ENCODE data around the gene NRIP2.

- RAMPAGE, long total RNA: no peak
- RRBS, 2 experiments: no CpG with 5 or more reads among the region's 4 CpGs
CAGE:
- cytosol, long polyA minus RNA: no peak
- cytosol, long polyA plus RNA: no peak
- long polyA plus RNA: no peak
- nucleolus, long total RNA: no peak
- nucleus, long polyA plus RNA: no peak
- nucleus, long total RNA: no peak
Observed at GRCh38 chr12:2800310-2800842, 5.6 kb downstream of the FKBP4 start.

DNA sequence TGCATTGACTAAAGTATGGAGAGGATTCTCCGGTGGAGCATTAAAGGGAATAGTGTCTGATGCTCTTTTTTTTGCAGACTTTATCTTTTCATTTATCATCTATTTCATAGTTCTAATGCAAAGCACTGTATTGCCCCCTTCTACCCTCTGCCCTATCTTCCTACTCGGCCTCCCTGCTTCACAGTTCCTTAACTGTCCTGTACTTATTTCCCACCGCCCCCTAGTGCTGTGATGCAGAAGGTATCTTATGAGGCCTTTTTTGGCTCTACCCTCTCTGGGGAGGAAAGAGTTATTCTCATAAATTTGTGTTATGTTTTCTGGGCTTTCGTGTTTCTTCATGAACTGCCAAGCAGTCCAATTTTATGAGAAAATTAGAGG, 1.1 kb downstream of the ITFG2 start:
- RAMPAGE, long total RNA: no peak
- RRBS, 2 experiments: no CpG with 5 or more reads among the region's 4 CpGs
CAGE:
- cytosol, long polyA minus RNA: no peak
- cytosol, long polyA plus RNA: no peak
- long polyA plus RNA: no peak
- nucleolus, long total RNA: no peak
- nucleus, long polyA plus RNA: no peak
- nucleus, long total RNA: no peak

- RAMPAGE, long total RNA: no peak
- RRBS, 2 experiments: no CpG with 5 or more reads among the region's 33 CpGs
CAGE:
- cytosol, long polyA minus RNA: no peak
- cytosol, long polyA plus RNA: no peak
- long polyA plus RNA: no peak
- nucleolus, long total RNA: no peak
- nucleus, long polyA plus RNA: no peak
- nucleus, long total RNA: no peak
Observed at GRCh38 chr12:2834487-2835484, at the start of gene NRIP2. NRIP2 (minus strand) TSS chr12:2835035.

DNA sequence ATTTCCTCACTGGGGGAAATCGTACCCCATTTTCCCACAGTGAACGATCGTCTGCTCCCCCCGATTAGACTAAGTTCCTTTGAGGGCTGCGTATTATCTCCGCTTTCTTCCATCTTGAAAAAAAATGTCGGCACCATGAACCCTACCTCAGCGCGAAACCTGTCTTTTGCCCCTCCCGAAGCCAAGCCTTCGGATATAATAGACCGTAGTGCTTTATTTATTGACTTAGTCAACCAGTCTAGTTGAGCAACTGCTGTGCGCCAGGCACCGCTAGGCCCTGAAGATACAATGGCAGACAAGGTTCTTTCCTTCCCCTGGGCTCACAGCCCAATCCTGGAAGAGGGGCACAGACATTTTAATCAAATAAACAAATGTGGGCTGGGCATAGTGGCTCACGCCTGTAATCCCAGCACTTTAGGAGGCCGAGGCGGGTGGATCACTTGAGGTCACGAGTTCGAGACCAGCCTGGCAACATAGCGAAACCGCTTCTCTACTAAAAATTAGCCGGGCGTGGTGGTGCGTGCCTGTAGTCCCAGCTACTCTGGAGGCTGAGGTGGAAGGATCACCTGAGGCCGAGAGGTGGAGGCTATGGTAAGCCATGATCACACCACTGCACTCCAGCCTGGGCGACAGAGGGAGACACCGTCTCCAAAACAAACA, 630 bp downstream of the RHNO1 start:
- RAMPAGE, long total RNA: no peak
- RRBS, 2 experiments: no CpG with 5 or more reads among the region's 27 CpGs
CAGE:
- cytosol, long polyA minus RNA: no peak
- cytosol, long polyA plus RNA: no peak
- long polyA plus RNA: no peak
- nucleolus, long total RNA: no peak
- nucleus, long polyA plus RNA: no peak
- nucleus, long total RNA: no peak

DNA sequence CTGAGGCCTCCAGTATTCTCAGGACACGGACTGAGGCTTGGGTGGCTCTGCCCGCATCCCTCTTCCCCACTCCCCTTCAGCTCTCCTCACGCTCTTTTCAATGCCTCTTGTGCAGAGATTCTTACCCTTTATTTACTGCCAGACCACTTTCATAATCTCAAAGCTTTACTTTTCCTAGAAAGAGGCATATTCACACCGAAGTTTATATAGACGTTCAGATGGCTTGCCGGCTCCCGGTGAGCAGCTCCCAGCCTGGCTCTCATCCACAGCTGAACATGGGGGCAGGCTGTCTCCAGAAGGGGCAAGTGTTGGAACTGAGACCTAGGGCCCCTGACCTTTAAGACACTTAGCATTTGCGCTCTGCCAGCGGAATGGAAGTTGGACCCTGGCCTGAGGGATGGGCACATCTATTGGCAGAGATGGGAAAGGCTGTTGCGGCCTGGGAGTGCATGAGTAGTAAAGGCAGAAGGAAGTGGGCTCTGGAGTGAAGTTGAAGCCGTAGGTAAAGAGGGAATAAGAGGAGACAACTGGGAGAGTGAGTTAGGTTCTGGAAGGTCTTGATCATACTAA, 54.3 kb upstream of the TSPAN9 start:
- RAMPAGE, long total RNA: no peak
- RRBS, 2 experiments: no CpG with 5 or more reads among the region's 11 CpGs
CAGE:
- cytosol, long polyA minus RNA: no peak
- cytosol, long polyA plus RNA: no peak
- long polyA plus RNA: no peak
- nucleolus, long total RNA: no peak
- nucleus, long polyA plus RNA: no peak
- nucleus, long total RNA: no peak

DNA sequence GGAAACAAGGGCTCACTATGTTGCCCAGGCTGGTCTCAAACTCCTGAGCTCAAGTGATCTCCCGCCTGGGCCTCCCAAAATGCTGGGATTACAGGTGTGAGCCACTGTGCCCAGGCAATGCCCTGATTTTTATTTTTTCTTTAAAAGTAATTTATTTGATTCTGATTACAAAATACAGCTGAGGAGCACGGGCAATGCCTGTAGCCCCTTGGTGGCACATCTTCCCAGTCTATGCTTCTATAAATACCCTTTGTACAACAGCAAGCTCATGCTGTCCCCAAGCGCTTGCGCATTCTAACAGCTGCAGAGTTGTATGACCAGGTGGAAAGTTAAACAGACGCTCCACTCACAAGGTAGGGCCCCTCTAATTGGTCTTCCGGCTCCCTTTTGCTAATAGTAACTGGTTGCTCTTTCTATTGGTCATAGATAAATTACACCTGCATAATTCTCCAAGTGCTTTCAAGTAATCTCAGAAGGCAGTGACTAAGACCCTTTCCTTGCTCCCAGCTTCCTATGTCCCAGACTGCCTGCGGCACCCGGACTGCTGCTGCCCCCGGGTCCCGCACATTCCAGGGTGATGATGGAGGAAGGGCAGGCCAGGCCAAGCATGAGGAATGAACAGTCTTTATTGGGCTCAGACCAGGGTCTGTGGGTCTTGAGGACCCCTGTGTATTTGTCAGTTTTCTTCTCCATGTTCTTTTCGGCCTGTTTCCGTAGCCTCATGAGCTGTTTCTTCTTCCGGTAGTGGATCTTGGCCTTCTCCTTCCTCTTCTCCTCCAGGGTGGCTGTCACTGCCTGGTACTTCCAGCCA, 6.1 kb upstream of the TSPAN9 start:
- RAMPAGE, long total RNA: no peak
- RRBS, 2 experiments: no CpG with 5 or more reads among the region's 13 CpGs
CAGE:
- cytosol, long polyA minus RNA: no peak
- cytosol, long polyA plus RNA: no peak
- long polyA plus RNA: no peak
- nucleolus, long total RNA: no peak
- nucleus, long polyA plus RNA: no peak
- nucleus, long total RNA: no peak

- RAMPAGE, long total RNA: no peak
- RRBS, 2 experiments: no CpG with 5 or more reads among the region's 14 CpGs
CAGE:
- cytosol, long polyA minus RNA: no peak
- cytosol, long polyA plus RNA: no peak
- long polyA plus RNA: no peak
- nucleolus, long total RNA: no peak
- nucleus, long polyA plus RNA: no peak
- nucleus, long total RNA: no peak
Observed at GRCh38 chr12:3205778-3206631, 128.8 kb downstream of the TSPAN9 start.

DNA sequence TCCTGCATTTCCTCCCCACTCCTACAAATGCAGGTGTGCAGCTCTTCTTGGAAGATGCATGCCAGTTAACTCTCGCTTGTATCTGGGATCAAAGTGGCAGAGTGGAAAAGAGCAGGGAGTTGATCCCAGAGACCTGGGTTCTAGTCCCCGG, 136.6 kb downstream of the TSPAN9 start:
- RAMPAGE, long total RNA: no peak
- RRBS, 2 experiments: no CpG with 5 or more reads among the region's 2 CpGs
CAGE:
- cytosol, long polyA minus RNA: no peak
- cytosol, long polyA plus RNA: no peak
- long polyA plus RNA: no peak
- nucleolus, long total RNA: no peak
- nucleus, long polyA plus RNA: no peak
- nucleus, long total RNA: no peak

GRCh38 chr12:3217943-3218525, 140.9 kb downstream of the TSPAN9 start:
- RAMPAGE, long total RNA: no peak
- RRBS, 2 experiments: no CpG with 5 or more reads among the region's 4 CpGs
CAGE:
- cytosol, long polyA minus RNA: no peak
- cytosol, long polyA plus RNA: no peak
- long polyA plus RNA: no peak
- nucleolus, long total RNA: no peak
- nucleus, long polyA plus RNA: no peak
- nucleus, long total RNA: no peak

GRCh38 chr12:3241395-3242033, 164.3 kb downstream of the TSPAN9 start:
- RAMPAGE, long total RNA: no peak
- RRBS, 2 experiments: 60 to 61% methylated on average over 4 of the region's 16 CpGs
CAGE:
- cytosol, long polyA minus RNA: no peak
- cytosol, long polyA plus RNA: no peak
- long polyA plus RNA: no peak
- nucleolus, long total RNA: no peak
- nucleus, long polyA plus RNA: no peak
- nucleus, long total RNA: no peak

DNA sequence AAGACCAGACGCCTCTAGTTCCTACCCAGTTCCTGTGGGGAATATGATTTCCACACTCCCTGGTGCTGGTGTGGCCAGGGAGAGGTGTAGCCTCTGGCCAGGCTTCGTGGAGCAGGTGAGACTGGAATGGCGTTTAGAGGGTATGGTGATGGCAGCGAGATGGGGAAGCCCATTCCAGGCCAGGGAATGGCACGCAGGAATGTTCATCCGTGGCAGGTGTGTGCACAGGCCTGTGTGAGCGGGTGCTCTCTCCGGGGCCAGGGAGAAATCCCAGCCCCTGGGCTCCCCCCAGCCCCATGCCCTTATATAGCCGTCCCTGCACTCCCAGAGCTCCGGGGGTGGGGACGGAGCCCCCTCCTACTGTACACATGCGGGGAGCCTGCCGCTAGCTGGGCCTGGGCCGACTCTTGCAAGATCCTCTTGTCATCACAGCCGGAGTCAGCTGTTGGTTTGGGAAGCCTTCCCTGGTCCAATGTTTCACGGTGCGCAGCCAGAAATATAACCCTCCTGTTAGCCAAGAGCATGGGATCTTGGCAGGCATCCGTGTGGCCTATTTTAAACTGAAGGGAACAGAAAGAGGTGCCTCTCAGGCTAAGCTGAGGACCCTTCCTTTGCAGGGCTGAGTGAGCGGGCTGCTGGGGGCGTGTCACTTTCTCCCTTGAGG, 175.1 kb downstream of the TSPAN9 start:
- RAMPAGE, long total RNA: no peak
- RRBS, 2 experiments: 45 to 60% methylated on average over 3 to 6 of the region's 20 CpGs
CAGE:
- cytosol, long polyA minus RNA: no peak
- cytosol, long polyA plus RNA: no peak
- long polyA plus RNA: no peak
- nucleolus, long total RNA: no peak
- nucleus, long polyA plus RNA: no peak
- nucleus, long total RNA: no peak

DNA sequence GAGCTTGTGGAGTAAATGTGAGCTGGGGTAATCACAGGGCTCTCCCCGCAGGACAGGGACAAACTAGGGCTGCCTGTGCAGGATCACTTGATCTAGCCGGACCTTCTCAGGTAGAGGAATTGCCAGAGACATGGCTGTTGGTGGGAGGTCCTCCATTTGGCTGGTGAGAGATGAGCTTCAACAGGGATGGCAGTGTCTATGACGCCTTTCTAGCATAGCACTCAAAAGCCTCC, 75.2 kb upstream of the PRMT8 start:
- RAMPAGE, long total RNA: no peak
- RRBS, 2 experiments: 50% methylated on average over 1 of the region's 3 CpGs; no CpG with 5 or more reads in 1 of the 2 experiments
CAGE:
- cytosol, long polyA minus RNA: no peak
- cytosol, long polyA plus RNA: no peak
- long polyA plus RNA: no peak
- nucleolus, long total RNA: no peak
- nucleus, long polyA plus RNA: no peak
- nucleus, long total RNA: no peak

GRCh38 chr12:3736504-3736753, 16.5 kb downstream of the CRACR2A start:
- RAMPAGE, long total RNA: no peak
- RRBS, 2 experiments: no CpG with 5 or more reads among the region's 2 CpGs
CAGE:
- cytosol, long polyA minus RNA: no peak
- cytosol, long polyA plus RNA: no peak
- long polyA plus RNA: no peak
- nucleolus, long total RNA: no peak
- nucleus, long polyA plus RNA: no peak
- nucleus, long total RNA: no peak

DNA sequence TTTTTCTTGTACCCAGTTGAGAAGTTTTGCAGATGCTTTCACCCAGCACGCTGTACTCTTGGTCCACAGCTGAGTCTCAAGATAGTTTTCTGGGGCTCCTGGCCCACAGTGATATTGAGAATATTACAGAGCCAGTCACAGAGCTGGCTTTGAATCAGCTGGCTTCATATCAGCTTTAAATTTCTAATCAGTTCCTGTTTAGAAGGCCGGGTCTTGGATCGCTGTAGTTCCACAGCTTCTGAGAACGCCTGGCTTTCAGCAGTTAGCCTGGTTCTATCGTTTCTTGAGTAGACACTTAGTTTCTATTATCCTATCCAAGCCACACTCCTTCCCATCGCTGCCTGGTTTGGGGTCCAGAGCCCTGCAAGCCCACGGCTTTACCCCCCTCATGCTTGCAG, 32.5 kb upstream of the PARP11 start:
- RAMPAGE, long total RNA: no peak
- RRBS, 2 experiments: no CpG with 5 or more reads among the region's 7 CpGs
CAGE:
- cytosol, long polyA minus RNA: no peak
- cytosol, long polyA plus RNA: no peak
- long polyA plus RNA: no peak
- nucleolus, long total RNA: no peak
- nucleus, long polyA plus RNA: no peak
- nucleus, long total RNA: no peak

DNA sequence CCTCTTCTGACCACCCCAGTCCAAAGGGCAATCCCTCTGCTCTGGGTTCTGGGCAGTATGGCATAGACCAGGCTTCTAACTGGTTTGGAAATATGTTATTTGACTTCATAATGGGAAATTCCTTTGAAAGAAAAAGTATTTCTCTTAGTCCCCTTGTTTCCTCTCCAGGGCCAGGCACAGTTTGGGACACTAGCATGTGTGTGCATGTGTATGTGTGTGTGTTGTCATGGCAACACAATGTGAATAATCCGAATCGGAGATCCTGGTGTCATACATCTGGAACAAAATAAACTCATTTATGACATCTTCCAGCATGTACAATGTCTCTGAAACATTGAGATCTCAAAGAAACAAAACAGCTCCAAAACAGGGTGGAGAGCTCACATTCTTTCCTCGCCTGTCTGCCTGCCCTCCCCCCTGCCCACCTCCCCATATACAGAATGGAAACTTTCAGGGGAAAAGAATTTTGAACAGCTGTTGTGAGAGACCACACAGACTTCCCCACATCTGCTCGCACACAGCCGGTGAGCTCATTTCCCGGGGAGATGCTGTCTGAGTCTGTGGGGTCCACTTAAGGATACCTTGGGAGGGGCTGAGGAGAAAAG, 55.4 kb upstream of the PARP11 start:
- RAMPAGE, long total RNA: no peak
- RRBS, 2 experiments: no CpG with 5 or more reads among the region's 6 CpGs
CAGE:
- cytosol, long polyA minus RNA: no peak
- cytosol, long polyA plus RNA: no peak
- long polyA plus RNA: no peak
- nucleolus, long total RNA: no peak
- nucleus, long polyA plus RNA: no peak
- nucleus, long total RNA: no peak

DNA sequence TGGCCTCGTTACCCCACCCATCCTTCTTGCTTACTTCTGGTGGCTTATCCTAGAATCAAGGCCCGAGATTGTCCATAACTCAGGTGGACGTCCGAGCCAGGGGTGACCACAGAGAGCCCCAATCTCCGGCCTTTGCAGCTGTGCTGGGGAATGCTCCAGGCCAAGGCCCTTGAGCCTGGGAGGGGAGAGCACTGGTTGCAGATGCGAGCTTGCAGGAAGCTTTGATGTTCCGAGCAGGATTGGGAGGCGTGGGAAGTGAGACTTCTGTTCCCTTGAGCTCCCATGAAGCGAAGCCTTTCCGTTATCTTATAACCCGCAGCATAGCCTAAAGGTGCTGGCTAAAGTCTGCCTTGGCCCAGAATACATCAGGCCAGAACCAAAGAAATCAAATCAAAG, 151.9 kb upstream of the PARP11 start:
- RAMPAGE, long total RNA: no peak
- RRBS, 2 experiments: no CpG with 5 or more reads among the region's 11 CpGs
CAGE:
- cytosol, long polyA minus RNA: no peak
- cytosol, long polyA plus RNA: no peak
- long polyA plus RNA: no peak
- nucleolus, long total RNA: no peak
- nucleus, long polyA plus RNA: no peak
- nucleus, long total RNA: no peak

DNA sequence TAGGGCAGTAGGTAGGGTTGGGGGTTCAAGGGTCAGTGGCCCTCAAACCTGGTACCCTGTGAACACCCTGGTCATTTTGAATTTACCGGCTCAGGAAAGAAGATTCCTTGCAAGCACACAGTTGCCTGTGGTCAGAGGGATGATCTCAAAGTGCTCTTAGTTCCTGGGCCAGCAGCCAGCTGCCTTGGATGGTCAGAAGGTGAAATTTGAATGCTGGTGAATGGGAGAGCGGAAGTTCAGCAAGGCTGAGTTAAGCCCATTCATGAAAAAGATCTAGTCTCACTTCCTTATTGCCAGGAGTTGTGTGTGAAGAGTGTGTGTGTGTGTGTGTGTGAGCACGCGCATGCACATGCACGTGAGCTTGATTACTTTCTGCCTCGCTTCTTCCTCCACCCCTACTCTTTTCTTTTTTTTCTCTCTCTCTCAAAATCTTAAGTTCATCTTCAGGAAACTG, 155.5 kb upstream of the CCND2 start:
- RAMPAGE, long total RNA: no peak
- RRBS, 2 experiments: no CpG with 5 or more reads among the region's 6 CpGs
CAGE:
- cytosol, long polyA minus RNA: start-site peak on the minus strand centred at position 247 of the sequence, 58 bp wide, 33 reads
- cytosol, long polyA plus RNA: no peak
- long polyA plus RNA: no peak
- nucleolus, long total RNA: start-site peak on the minus strand centred at position 167 of the sequence, 100 bp wide, 60 reads
- nucleus, long polyA plus RNA: no peak
- nucleus, long total RNA: no peak

DNA sequence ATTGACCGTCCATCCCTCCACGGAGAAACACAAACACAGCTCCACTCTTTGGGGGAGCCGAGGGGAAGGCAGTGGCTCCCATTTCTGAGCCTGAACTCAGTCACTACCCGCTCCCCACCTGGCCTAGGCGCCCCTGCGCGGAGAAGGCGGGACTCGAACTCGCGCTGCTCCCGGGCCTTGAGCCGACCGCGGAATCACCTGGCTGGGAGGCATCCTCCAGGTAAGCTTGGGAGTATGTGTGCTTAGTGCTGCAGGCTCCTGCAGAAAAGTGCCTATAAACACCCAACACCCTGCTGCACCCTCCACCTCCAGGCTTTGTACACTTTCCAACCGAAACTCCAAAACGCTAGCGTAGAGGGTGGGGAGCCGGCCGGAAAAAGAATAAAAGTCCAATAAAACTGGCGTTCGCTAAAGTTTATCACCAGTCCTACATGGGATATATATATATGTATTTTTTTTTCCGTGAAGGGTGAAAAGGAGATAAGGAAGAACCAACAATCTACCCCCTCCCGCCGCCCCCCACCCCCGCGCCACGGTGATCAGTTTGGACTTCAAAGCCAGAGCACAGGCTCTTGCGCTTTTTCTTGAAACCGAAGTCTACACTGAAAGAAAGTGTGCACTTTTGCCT, 3.3 kb upstream of the CCND2 start:
- RAMPAGE, long total RNA: no peak
- RRBS, 2 experiments: no CpG with 5 or more reads among the region's 30 CpGs
CAGE:
- cytosol, long polyA minus RNA: no peak
- cytosol, long polyA plus RNA: no peak
- long polyA plus RNA: no peak
- nucleolus, long total RNA: start-site peak on the minus strand centred at position 281 of the sequence, 87 bp wide, 13 reads
- nucleus, long polyA plus RNA: no peak
- nucleus, long total RNA: no peak

GRCh38 chr12:4278328-4279219, 5.0 kb downstream of the CCND2 start:
- RAMPAGE, long total RNA: no peak
- RRBS, 2 experiments: 100% methylated on average over 2 of the region's 15 CpGs; no CpG with 5 or more reads in 1 of the 2 experiments
CAGE:
- cytosol, long polyA minus RNA: no peak
- cytosol, long polyA plus RNA: no peak
- long polyA plus RNA: no peak
- nucleolus, long total RNA: no peak
- nucleus, long polyA plus RNA: no peak
- nucleus, long total RNA: no peak

- RAMPAGE, long total RNA: no peak
- RRBS, 2 experiments: no CpG with 5 or more reads among the region's 1 CpG
CAGE:
- cytosol, long polyA minus RNA: no peak
- cytosol, long polyA plus RNA: no peak
- long polyA plus RNA: no peak
- nucleolus, long total RNA: no peak
- nucleus, long polyA plus RNA: no peak
- nucleus, long total RNA: no peak
Observed at GRCh38 chr12:4395689-4395902, 16.1 kb upstream of the FGF23 start.

Data from GM12878 (cell line).